Metastatic Pancreatic Carcinoma in the Ovary (tissue), 1 donor: ENCODE measurements around a stretch of chr3.

- PRO-cap: no peak
Measured at GRCh38 chr3:138944757-138945829, 1.8 kb downstream of the FOXL2 start.

- PRO-cap: no peak
Measured at GRCh38 chr3:139358723-139359460, 15.1 kb downstream of the MRPS22 start.

DNA sequence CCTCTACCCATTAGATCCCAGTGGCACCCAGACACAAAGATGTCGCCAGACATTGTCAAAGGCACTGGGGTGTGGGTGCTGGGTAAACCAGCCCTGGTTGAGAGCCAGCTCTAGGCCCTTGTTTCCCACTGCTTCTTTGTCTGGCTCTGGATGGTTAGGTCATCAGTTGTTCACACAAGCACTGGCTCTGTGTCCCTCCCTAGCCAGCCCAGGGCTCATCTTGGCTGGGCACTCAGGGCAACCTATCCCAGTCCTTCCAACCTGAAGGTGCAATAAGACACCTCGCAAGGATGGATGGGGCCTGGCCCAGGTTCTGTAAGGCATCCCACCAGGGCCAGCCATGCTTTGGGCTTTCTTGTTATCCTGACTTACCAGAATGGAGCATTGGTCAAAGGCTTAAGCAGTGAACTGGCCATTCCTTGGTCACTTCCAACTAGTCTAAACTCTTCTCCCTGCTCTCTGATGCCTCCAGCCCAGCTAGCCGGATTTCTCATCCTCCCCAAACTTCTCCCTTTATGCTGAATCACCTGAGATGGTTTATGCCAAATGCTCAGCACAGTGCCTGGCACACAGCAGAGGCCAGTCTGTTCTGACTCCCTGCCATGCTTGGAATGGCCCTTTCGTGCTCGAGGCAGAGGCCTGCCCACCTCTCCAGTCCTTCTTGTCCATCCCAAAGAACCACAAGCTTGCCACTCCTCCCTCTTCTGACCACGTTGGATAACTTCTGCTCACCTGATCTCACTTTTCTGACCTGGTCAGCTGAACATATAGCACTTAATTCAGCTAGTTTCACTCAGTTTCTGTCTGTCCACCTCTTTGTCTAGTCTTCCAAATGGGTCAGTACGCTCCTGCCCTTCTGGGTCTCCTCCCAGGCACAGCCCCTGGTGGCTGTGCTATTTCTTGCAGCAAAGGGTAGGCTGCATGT lies 1.9 kb upstream of the RBP1 start:
- PRO-cap: no peak

DNA sequence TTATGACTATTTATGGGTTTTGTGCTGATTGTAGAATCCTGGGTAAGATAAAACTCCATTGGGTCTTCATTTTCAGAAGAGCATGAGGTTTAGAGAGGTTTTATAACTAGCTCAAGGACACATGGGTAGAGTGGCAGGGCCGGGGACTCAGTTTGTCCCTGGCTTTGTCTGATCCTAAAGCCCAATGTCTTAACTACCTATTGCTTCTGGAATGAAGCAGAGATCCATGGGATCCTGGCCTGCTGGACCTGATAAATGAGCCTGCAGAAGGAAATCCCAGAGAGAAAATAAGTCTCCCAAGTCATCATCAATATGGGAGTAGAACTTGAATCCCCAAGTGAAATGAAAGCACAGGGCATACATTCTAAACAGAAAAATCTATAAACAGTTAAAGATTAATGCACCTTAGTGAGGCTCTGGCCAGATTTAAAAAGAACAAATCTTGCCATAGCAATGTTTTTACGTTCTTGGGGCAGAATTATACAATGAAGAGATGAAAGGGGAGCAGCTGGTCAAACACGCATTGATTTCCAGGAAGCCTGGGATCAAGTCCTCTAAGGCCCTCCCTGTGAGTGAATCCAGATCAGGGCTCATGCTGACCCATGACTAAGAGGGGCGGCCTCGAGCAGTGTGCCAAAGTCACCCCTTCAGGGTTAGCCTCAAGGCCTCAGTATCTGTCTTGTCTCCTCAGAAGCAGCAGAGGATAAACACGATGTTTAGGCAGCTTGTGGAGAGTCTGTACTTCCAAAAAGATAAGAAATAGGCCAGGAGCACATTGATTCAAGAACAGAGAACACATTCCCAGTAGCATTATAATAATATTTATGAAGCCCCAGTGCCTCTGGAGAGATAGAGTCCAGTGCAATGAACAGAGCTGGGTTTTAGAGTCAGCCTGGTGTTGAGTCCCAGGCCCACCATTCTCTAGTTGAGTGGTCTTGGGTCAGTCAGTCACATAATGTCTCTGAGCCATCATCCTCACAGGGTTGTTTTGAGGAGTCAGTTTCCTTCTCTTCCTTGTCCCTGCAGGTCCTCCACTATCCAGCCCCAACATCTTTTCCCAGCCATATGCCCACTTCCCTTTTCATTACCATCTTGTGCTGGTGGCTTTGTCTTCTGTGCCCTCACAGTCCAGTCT lies 9.2 kb upstream of the RBP1 start:
- PRO-cap: no peak

DNA sequence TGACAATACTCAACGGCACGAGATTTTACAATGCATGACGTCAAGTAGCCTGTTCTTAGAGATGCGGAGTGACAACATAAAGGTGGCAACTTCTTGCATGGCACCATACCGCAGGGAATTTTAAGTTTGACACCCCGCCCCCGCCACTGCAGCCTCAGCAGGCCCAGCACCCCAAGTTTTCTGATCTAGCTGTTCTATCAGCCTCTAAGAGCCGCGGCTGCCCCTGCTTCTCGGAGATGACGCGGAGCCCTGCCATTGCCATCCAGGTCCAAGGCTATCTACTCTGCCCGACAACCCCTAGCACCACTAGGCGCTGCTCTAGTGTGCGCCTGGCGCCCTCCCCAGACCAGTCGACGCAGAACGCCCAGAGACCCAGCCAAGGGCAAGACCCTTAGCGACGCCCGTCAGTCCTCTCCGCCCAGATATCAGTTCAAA lies 591 bp upstream of the CLSTN2 start:
- PRO-cap: no peak

- PRO-cap: no peak
Measured at GRCh38 chr3:140310209-140310643, 367.6 kb upstream of the TRIM42 start.

DNA sequence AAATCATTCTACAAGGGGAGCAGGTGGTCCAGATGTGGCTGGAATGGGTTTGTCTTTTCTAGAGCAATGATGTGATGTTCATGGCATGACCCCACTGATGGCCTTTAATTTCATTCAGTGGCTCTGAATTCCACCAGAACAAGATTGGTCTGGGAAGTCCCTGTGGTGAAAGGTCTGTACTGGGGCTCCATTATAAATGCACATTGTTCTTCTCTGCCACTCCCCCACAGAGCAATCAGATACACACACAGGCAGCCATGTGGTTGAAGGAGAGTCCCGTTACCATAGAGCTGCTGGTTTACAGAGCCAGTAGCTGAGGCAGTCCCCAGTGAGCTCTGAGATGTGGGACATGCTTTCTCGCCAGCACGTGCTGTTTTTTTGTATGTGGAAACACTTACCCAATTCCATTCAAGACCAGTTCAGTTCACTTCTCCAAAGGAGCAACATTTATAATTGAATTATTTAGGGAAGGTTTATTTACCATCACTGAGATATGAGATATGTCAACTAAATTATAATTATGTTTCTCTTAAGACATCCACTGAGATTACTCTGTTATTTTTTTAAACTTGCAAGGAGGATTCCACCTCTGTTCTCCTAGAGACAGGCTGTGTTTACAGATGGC lies 172.6 kb upstream of the TRIM42 start:
- PRO-cap: no peak

GRCh38 chr3:140980315-140981672 lies 39.2 kb downstream of the SLC25A36 start:
- PRO-cap: no peak

DNA sequence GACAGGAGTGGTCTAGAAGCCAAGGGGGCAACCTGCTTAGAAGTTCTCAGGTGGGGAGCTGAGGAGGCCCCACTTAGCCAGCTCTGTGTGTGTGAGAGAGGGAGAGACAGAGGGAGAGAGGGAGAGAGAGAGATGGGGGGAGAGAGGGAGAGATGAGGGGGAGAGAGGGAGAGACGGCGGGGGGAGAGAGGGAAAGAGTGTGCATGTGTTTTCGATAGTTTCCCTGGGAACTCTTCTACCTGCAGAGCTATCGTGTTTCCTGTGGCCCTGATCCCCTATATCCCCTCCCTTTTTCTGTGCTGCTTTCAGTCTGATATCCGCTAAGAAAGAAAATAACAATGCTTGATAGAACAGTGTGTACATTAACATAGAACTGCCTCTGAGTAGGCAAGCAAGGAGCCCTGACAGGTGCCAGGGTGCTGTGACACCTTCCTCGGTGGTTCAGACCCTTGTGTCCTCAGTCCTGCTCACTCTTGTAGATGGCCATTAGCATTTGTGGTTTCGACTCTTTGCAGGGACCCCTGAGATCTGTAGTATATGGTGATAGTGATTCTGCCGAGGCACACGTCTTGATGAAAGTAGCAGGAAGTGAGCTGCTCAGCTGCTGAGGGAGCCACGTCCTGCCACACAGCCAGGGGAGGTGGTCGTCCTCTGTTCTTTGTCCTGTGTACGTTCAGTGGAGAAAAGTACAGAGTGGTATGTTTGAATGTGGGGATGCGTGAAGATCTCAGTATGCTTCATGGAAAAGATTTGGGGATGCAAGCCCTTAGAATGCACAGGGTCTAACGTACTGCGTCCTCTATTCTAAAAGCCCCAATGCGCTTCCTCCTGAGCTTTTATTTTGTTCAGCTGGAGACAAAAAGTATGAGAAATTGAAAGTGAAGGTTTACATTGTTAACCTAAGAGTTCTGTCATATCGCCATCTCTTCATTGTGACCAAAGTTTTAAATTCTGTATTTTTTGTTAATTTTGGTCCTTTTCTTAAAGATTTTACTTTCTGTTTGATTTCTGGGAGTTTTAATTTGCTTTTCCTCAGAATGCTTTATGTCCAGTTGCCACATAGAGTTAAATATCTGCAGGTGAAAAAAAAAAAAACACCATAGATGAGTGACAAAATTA lies 35.3 kb downstream of the PXYLP1 start:
- PRO-cap: no peak

- PRO-cap: bidirectional peak, plus-strand start at chr3:141311875, minus-strand start at chr3:141311707
Measured at GRCh38 chr3:141311648-141312302, 56.5 kb upstream of the ZBTB38 start.

- PRO-cap: no peak
Measured at GRCh38 chr3:141489622-141490071, 2.8 kb downstream of the RASA2 start.

DNA sequence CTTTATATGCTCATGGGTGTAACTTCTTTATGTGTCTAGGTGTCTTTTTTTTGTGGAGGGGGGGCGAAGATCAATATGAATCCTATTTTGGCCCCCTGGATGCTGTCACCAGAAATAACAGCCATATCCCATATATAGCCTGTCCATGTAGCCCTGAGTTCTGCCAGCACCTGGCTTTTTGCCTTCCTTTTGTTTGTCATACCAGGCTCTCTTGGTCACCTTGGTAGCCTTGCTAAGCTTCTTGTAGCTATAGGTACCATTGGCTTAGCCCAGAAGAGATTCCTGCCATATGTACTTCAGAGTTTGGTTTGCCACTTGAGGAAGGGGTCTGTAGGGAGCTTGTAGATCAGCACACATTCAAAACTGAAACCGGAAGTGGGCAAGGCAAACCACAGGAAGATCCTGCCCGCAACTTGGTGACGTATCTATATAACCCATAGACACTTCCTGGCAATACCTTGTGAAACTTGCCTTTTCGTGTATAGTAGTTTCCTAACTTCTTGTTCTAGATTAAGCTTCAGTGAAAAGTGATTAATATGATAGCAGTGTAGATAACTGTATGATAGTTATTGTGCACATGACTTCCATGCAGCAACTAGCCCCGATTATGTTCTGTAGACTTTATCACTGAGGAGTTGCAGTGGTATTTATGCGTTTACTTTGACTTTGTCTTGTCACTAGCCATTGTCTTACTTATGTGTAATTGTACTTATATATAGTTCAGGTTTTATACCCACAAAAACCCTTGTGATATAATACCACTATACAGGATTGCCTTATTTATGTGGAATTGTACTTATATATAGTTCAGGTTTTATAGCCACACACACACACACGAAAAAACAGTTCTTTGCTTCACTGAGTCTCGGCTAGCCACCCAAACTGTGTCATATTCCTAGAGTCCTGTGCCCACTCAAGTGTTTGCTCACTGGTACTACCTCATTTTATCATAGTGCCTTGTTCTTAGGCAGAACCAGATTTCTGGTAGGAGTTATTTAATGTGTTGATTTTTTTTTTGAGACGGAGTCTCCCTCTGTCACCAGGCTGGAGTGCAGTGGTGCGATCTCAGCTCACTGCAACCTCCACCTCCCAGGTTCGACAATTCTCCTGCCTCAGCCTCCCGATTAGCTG lies 12.1 kb downstream of the RASA2 start:
- PRO-cap: no peak

DNA sequence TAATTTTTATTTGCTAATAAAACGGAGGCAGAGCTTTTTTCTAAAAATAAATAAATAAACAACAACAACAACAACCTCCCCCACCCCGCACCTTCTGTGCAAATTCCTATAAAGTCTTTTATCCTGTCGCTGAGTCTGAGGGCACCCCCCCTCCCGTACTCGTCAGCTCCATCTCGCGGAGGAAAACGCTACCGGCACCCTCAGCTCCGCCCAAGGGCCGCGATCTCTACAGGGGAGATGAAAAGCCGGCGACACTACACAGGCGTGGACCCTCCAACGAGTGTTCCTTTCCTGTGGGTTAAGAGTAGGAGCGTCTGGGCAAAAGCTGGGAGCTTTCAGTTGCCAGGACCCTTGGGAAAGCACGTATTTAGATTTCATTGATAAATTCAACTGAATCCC lies 953 bp upstream of the ATP1B3 start:
- PRO-cap: unidirectional peak, plus-strand start at position 231 of the sequence

- PRO-cap: no peak
Measured at GRCh38 chr3:141876948-141877011, 337 bp downstream of the ATP1B3 start.

- PRO-cap: no peak
Measured at GRCh38 chr3:141940032-141940860, 63.8 kb downstream of the ATP1B3 start.

DNA sequence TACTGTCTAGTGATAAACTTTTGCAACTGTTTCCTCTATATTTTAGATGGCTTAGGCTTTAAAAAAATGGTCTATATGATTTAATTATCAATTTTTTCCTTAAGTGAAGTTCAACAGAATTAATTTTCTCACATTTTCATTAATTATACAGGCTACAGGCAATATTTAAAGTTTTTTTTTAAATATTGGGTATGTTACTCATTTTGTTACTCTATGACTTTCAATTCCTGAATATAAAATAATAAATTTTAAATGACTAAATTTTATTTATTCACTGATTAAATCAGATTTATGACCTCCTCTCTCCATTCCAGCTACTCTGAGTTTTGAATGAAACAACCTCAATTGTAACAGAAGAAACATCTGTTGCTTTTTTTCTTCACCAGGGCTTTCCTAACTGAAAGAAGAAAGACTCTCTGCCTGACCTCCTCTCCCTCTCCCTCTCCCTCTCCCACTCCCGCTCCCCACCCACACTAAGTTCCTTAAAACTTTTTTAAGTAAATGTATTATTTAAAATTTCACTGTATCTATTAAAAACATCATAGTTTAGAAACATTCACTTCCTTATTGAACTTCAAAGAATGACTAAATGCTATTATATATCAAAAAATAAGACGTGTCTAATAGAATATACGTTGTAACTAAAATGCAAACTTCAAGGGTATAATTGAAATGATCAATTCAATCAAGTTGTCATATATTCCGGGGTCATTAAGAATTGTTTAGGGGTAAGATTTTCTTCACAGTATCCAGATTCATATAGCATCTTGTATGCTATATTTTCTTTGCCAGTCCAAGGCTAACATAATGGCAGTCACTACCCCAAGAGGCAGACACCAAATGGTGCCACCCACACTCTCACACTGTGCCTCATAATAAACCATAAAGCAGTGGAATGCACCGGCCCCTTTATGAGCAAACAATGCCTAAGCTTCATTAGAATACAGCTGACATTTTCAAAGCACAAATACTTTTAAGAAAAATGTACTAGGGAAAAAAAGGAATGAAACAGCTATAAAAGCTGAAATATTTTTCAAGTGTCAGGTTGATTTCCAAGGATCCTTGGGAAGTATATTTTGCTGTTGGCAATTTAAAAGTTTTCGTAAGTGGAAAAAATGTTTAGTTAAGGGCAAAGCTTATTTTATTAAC lies 121.9 kb downstream of the TFDP2 start:
- PRO-cap: no peak

GRCh38 chr3:142987606-142987965 lies 13.8 kb upstream of the U2SURP start:
- PRO-cap: no peak

GRCh38 chr3:143002372-143002767 lies 1.0 kb downstream of the U2SURP start:
- PRO-cap: no peak

- PRO-cap: no peak
Measured at GRCh38 chr3:143084881-143085502, 34.6 kb upstream of the CHST2 start.

DNA sequence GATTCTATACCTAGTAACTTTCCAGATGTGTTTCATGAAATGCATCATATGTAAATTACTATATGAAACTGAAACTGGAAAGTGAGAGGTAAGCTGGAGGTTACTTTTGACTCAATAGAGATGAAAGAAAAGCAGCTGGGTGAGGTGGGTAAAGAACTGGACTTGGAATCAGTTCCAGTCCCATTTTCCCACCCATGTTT lies 312.3 kb downstream of the SLC9A9 start:
- PRO-cap: no peak